Mesenchymal stem cell of the bone marrow (primary cell): ENCODE data around the gene LUC7L.

- CAGE, long polyA plus RNA = no peak
Measured at GRCh38 chr16:16622-17394, 36.6 kb downstream of the POLR3K start.

DNA sequence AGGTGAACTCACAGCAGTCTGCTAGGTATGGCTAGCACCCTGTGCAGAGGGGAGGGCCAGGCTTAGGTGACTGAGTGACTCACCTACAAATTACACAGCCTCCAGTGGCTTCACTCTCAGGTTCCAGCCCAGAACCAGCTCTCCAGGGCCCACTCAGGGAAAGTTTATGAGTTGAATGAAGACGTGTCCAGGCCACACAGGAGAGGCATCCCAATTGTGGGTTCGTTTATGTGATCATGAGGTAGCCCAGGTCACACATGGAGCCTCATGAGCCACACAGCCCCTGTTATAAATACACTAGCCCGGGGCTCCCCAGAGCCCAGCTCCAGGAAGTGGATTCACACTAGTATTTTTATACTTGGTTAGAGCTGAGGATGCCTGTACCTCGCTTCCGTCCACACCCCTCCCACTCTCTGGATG lies 27.5 kb downstream of the POLR3K start:
- CAGE, long polyA plus RNA = no peak

DNA sequence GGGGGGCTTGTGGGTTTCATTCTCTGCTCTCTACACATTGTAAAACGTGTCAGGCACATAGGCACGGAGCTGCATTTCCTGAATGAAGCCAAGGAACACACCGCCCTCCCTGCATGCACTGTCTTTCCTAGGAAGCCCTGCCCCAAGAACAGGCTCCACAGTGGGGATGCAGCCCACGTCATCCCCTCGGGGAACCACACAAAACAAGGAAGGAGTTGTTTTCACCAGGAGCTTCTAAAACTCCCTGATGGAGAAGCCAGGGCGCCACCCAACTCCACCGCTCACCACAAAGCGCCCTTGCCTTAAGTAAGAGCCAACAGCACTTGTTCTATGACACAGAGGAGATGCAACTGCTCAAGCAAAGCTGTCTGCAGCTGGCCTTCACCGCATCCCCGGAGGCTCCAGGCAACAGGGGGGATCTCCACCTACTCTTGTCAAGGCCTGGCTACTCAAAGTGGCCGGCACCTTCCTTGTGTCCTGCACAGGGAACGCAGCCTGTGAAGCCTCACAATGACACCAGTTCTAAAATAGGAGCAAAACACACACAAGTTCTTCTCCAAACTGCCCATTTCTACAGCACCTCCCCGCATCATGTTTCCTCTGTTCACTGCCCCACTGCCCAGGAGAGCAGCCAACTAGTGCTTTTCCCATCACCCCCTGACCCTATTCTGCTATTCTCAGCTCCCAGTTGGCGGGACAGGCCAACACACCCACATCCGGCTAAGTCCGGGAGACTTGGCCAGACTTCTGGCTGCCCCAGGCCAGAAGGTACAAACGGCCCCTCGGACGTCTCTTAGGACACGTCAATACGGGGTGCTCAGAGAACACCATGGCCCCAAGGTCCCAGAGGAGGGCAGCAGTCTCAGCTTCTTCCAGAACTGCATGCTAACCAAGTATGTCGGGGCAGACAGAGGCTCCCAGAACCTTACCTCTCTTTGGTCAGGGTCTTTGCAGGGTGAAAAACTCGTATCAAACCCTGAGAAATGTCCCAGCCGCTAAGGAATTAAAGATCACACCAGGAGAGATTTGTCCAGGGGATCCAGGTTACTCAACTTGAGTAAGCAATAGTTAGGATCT lies 24.3 kb downstream of the MPG start:
- CAGE, long polyA plus RNA = no peak

DNA sequence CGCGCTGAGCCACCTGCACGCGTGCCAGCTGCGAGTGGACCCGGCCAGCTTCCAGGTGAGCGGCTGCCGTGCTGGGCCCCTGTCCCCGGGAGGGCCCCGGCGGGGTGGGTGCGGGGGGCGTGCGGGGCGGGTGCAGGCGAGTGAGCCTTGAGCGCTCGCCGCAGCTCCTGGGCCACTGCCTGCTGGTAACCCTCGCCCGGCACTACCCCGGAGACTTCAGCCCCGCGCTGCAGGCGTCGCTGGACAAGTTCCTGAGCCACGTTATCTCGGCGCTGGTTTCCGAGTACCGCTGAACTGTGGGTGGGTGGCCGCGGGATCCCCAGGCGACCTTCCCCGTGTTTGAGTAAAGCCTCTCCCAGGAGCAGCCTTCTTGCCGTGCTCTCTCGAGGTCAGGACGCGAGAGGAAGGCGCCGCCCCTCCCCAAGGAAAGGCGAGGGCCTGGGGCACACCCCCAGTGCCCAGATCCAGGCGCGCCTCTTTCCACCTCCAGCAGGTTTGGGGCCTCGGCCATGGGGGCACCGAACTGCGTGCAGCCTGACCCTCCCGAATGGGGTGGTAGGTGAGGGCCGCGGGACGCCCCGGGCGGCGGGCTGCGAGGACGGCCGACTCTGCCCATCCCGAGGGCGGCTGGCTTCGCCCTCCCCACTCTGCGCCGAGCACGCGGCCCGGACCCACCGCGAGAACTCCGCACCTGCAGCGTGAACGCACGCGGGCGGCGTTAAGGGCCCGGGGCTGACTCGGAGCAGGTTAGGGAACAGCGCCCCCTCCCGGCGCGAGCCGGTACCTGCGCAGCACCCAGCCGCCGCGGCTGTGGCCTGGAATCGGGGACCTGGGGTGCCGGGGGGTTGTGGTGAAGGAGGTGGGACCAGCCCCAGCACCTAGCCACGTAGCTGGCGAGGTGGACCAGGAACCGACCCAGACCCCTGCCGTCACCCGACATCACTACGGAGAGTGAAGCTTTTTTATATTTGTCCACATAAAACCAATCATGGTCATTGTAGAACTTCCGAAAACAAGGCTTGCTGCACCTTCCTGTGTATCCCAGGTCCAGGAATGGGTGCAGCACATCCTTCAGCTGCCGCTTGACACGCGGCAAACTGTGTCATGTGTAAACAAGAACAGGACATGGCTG lies 923 bp downstream of the HBQ1 start:
- CAGE, long polyA plus RNA = no peak

DNA sequence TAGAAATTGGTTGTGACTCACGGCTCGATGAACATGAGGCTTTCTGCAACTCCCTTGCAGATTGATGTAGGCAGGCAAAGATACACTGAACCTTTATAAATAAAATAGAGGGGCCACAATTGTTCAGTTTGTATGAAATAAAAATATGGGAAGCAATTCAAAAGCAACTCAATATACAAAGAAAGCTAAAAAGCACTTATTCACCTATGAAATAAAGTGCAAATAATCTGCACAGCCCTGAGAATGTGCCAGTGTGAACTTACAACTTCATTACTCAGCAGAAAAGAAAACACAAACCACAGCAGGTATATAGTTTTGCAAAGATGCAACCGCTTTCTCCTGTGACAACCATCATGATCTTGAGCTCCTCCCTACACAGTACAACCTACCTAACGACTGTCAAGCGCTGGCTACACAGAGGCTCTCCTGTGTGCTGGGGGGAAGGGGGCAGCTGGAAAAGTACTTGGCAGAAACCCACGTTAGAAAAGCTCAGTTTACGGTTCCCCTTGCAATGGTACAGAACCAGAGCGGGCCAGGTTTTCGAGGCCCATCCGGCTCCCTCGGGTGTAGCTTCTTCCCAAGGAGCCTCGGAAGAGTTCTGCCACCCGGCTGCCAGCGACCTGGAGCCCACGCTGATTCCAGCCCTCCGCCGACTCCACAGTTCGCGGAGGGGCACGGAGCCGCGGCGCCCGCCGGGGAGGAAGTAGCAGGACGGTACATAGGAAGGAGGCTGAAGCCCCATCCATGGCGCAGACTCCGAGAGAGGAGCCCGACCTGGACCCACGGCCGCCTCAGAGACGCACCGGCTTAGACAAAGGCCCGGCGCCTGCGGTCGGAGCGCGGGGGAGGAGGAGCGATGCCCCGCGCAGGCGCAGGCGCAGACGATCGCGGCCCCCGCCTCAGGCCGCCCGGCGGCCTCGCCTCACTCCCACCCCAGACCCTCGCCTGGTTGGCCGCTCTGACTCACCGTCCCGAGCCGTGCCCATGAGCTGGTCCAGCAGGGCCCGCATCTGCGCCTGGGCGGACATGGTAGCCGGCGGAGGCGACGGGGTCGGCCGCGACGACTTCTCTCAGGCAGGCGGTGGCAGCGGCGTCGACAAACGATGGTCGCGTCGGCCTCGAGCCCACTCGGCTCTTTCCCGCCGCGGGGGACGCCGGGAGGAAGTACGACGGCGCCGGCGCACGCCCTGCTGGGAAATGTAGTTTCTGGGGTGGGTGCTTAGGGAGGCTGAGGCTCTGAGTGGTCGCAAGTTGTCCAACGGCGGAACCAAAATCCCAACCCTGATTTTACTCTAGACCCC lies at the start of gene LUC7L:
Gene LUC7L (minus strand): TSS at position 1,138 of the 1,301 bp plus-strand sequence.
- CAGE, long polyA plus RNA = no peak

DNA sequence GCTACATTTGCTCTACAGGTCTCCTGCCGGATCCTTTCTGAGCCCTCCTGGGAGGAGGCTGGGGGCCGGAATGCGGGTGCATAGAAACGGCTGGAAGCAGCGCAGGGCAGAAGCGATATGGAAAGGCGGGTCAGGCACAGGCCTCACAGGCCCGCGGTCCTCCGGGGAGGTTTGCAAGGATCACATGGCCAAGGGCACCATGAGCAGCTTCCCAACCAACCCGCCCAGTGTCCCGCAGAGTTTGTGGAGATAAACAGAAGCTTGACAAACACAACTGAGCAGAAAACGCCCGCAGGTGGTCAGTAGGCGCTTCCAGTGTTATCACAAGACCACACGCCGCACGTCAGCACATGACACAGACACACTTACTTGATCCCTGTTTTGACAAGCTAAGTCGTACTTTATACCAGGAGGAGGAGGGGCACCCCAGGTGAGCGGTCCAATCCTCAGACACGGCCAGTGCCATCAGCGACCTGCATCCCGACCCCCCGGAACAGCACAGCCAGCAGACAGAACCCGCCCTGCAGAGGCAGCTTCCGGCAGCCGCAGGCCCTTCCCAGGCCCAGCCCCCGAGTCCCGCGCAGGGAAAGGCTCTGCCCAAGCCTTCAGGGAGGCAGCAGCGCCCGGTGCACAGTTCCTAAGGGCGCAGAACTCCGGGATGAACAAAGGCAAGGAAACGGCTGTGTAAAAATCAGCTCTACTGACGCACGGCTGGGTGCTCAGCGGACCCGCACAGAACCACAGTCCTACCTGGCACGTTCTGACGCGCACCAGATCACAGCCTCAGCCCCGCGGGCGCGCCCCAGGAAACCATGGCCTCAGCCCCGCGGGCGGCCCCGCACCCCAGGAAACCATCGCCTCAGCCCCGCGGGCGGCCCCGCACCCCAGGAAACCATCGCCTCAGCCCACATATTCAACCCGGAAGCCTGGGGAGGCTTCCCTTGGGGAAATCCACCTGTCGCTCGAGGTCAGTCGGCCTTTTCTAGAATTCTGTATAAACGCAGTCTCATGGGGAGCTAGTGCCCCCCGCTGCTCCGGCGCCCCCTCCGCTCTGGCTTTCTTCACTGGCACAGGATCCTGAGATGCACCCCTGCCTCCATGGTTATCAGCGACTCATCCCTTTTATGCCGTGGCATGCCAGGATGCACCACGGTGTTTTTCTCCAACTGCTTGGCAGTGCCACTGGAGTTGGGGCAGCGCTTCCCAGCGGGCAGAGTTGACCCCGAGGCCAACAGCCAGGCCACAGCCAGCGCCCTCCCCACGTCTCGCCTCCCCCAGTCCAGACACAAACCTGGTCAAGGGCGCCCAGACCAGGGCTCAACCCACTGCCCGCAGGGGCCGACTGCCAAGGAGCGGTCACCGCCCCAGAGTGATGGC lies 27.8 kb downstream of the AXIN1 start:
- CAGE, long polyA plus RNA = no peak

GRCh38 chr16:330089-330737 lies 22.3 kb downstream of the AXIN1 start:
- CAGE, long polyA plus RNA = no peak

- CAGE, long polyA plus RNA = no peak
Measured at GRCh38 chr16:341621-342249, 10.8 kb downstream of the AXIN1 start.

- CAGE, long polyA plus RNA = no peak
Measured at GRCh38 chr16:477325-477848, 50.1 kb upstream of the CAPN15 start.

DNA sequence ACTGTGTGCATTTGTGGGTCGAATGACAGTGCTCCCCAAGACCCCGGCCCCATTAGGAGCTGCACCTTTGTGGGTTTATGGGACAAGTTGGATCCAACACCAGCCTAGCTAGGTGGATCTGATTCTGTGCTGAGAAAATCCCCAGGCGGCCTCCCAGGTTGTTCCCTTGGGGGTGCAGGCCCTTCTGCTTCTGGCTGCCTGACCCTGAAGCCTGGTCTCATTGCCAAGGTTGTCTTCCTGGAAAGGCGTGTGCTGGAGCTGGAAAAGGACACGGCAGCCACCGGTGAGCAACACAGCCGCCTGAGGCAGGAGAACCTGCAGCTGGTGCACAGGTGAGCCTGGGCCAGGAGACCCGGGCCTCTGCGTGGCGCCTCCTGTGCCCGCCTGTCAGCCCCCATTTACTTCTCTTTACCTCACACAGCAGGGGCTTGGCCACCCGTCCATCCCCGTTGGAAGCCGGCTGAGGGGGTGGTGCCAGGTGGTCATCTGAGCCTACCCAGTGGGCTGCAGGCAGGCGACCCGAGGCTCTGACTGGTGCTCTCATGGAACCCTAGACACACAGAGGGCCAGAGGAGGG lies 22.1 kb upstream of the CAPN15 start:
- CAGE, long polyA plus RNA = no peak

- CAGE, long polyA plus RNA = no peak
Measured at GRCh38 chr16:509058-509657, 18.4 kb upstream of the CAPN15 start.

- CAGE, long polyA plus RNA = no peak
Measured at GRCh38 chr16:518819-519289, 8.7 kb upstream of the CAPN15 start.

DNA sequence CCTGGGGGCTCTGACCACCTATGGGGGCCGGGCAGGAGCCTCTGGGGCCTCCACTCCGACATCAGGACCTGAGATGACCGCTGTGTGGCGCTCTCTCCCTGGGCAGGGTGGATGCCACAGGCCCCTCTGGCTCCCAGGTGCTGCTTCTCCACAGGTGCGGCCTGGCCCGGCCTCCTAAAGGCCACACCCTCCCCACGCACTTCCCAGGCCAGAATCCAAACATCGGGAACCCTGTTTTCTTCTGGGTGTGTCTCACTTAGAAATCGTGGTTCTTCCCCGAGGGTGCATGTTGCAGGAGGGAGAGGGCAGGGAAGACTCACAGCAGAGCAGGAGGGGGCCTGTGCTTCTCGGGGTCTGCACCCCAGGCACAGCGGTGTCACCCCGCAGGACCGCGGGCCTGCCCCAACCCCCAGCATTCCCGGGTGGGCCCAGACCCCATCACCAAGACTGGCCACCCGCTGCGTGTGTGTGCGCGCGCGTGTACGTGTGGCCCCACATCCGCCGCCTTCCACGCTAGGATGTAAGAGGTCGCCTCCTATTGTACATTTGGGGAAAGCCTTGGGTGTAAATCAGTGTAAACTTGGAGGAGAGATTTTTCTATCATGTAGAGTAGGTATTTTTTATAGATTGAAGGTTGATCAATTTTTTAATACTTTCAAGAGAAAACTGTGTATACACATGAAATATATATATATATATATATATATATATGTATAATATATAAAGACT lies 5.8 kb upstream of the CAPN15 start:
- CAGE, long polyA plus RNA = no peak

GRCh38 chr16:528678-529806 lies 1.5 kb downstream of the CAPN15 start:
- CAGE, long polyA plus RNA = no peak

DNA sequence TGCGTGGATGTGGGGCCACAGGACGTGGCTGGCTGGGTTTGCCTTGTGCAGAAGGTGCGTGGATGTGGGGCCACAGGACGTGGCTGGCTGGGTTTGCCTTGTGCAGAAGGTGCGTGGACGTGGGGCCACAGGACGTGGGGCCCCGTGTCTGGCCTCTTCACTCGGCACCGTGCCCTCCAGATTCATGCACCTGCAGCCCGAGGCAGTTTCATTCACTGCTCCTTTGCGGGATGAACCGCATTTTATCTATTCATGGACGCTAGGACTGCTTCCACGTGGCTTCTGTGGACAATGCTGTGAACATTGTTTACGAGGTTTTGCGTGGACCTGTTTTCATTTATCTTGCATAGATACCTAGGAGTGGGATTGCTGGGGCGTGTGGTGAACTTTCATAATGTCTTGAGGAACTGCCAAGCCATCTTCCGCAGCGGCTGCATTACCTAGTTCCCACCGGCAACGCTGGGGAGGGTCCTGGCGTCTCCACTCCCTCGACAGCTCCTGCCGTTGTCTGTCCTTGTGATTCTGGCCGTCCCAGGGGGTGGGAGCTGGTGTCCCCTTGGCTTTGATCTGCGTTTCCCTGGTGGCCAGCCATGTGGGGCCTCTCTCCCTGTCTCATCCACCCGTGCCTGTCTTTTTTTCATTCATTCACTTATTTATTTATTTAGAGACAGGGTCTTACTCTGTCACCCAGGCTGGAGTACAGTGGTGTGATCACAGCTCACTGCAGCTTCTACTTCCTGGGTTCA lies 14.6 kb downstream of the CAPN15 start:
- CAGE, long polyA plus RNA = no peak

GRCh38 chr16:603268-603626 lies 13.4 kb downstream of the RAB40C start:
- CAGE, long polyA plus RNA = no peak

DNA sequence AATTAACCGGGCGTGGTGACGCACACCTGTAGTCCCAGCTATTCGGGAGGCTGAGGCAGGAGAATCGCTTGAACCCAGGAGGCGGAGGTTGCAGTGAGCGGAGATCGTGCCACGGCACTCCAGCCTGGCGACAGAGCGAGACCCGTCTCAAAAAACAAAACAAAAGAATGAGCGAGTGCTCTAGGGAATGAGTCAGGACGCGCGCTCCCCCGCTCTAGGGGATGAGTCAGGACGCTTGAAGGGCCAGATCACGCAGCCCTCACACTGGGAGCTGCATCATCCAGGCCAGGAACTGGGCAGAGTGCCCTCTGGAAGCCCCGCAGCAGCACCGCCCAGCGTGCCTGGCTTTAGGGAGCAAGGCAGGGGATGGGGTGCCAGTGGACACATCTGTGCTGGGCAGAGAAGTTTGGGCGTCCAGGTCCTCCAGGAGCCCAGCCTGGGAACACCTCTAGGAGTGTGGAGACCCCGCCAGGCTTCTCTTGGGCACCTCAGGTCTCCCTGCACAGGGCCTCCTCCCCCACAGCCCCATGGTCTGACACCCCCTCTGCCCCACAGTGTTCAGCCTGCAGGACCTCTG lies 3.9 kb upstream of the WFIKKN1 start:
- CAGE, long polyA plus RNA = no peak

GRCh38 chr16:629250-630159 lies 1.3 kb upstream of the WFIKKN1 start:
- CAGE, long polyA plus RNA = no peak

DNA sequence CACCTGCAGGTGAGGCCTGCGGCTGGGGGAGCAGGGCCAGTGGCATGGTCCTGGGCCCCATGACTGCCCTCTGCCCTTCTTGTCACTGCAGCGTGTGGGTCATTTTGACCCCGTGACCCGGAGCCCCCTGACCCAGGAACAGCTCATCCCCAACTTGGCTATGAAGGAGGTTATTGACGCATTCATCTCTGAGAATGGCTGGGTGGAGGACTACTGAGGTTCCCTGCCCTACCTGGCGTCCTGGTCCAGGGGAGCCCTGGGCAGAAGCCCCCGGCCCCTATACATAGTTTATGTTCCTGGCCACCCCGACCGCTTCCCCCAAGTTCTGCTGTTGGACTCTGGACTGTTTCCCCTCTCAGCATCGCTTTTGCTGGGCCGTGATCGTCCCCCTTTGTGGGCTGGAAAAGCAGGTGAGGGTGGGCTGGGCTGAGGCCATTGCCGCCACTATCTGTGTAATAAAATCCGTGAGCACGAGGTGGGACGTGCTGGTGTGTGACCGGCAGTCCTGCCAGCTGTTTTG lies 1.8 kb downstream of the JMJD8 start:
- CAGE, long polyA plus RNA = no peak

GRCh38 chr16:784127-784423 lies 4.1 kb downstream of the RPUSD1 start:
- CAGE, long polyA plus RNA = no peak